Bronchial epithelial cell (primary cell): ENCODE results near the gene AXDND1.

DNA sequence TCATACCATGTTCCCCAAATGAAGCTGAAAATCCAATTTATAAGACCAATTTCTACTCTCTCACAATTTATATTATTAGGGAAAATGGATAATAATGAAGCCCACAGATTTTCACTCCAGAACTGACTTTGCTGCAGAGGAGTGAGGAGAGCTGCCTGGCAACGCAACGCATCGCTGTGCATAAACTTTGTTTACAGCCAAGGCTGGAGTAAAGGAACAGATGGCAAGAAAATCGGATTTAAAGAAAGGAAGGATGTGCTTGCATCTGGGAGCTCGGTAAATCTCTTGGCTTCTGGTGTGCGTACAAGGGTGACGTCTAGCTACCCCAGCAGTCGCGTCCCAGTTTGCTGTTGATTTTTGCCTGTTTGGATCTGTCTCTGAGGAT is 73.4 kb upstream of the RALGPS2 start:
- RRBS, 2 experiments = no CpG with 5 or more reads among the region's 9 CpGs

GRCh38 chr1:178962797-178963211 is 62.9 kb upstream of the FAM20B start:
- RRBS, 2 experiments = no CpG with 5 or more reads among the region's 5 CpGs

- RRBS, 2 experiments = no CpG with 5 or more reads among the region's 6 CpGs
These were observed 3.8 kb upstream of the FAM20B start for GRCh38 chr1:179021886-179022221.

DNA sequence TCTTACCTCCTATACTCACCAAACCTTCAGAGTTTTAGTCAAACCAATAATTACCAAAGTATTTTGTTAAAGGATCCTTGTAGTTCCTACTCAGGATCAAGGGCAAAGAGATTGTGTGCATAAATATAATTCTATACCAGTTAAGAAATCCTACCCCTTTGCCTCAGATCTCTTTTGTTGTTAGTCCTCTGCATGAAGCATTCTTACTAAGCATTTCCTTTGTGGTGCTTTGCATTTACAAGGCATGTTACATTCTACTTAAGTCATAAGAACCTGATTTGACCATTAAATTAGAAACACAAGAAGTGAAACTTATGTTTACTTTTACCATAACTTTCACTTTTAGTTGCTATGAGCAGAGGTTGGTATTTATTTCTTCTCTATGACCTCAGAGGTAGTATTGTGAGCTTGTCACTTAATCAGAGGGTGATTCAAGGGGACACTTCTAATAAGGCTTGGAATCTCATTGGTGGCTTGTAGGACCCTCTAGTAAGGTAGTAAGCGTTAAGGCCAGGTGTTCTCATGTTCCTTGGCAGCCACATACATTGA is 9.0 kb downstream of the FAM20B start:
- RRBS, 2 experiments = no CpG with 5 or more reads among the region's 1 CpG

DNA sequence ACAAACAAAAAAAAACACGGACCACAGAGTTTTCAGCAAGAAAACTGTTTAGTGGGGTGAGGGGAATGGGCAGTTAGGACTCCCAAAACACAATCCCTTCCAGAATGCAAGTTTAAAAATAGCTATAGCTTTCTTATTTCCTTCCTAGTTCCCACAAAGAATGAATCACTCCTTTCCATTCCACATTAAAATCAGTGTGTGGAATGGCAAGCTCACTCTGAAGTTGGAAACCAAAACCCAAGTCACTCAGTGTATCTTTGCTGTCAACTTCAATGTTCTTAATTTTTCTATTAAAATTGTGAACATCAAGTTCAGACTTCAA is 45.3 kb downstream of the TOR3A start:
- RRBS, 2 experiments = no CpG with 5 or more reads among the region's 1 CpG

DNA sequence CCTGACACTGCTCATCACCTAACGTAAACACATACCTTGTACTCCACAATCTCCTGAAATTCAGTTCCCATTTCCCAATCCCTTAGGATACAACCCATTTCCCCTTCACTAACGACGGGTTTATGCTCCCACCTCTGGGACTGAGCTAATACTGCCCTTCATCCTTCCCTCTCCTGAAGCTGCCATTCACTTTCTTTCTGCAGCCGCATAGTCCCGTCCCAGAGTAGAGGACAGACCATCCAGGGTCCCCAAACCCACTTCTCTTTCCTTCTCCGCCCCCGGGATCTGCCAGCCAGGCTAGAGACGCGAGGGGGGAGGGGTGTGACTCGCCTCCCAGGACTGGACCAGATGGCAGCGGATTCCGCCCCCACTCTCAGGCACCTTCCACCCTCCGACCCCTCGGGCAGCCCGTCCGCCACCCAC is 710 bp downstream of the ABL2 start:
- RRBS, 2 experiments = no CpG with 5 or more reads among the region's 16 CpGs

- RRBS, 2 experiments = under 1 to 2% methylated on average over 6 to 13 of the region's 62 CpGs
These were observed at the start of gene AXDND1 for GRCh38 chr1:179365546-179366837. TSS of gene AXDND1 (plus strand) at chr1:179365971.

GRCh38 chr1:179564513-179564954 is 11.2 kb downstream of the NPHS2 start:
- RRBS, 2 experiments = no CpG with 5 or more reads among the region's 2 CpGs

DNA sequence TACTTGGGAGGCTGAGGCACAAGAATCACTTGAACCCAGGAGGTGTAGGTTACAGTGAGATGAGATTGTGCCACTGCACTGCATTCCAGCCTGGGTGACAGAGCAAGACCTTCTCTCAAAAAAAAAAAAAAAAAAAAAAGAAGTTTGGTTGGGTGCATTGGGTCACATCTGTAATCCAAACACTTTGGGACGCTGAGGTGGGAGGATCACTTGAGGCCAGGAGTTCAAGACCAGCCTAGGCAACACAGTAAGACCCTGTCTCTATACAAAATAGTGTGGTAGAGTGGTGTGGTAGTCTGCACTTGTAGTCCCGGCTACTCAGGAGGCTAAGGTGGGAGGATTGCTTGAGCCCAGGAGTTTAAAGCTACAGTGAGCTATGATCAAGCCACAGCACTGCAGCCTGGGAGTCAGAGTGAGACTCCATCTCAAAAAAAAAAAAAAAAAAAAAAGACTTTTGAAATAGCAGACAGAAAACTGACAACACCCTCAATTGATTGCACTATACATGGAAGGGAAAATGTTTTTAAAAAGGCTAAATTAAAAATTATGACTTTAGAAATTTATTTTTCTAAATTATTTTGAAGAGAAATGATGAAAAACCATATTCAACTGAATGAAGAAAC is 34.1 kb downstream of the TOR1AIP2 start:
- RRBS, 2 experiments = no CpG with 5 or more reads among the region's 2 CpGs

DNA sequence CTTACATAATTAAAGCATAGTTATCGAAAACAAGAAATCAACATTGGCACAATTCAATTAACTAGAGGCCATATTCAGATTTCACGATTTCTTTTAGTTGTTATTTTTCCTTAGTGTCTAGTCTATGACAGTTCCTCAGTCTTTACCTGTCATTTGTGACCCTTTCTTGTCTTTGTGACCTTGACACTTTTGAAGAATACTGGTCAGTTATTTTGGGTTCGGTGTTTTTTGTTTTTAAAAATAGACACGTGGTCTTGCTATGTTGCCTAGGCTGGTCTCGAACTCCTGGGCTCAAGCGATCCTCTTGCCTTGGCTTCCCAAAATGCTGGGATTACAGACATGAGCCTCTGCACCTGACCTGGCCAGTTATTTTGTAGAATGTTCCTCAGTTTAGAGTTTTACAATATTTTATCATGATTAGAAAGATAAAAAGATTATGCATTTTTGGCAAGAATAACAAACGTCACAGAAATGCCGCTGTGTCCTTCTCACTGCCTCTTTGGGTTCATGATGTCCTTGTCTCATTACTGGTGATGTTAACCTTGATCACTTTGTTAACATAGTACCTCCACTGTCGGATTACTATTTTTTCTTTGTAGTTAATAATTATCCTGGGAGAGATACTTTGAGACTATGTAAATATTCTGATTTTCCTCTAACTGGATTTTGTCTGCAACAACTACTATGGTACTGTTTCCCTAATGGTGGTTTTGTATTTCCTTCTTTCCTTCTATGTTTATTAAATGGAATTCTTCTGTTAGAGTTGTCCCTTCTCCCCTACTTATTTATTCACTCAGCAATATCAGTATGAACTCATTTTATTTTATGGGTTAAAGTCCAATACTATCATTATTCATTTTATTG is 4.4 kb downstream of the TOR1AIP2 start:
- RRBS, 2 experiments = no CpG with 5 or more reads among the region's 9 CpGs

- RRBS, 2 experiments = no CpG with 5 or more reads among the region's 7 CpGs
These were observed 737 bp upstream of the TOR1AIP1 start for GRCh38 chr1:179881307-179881788.

DNA sequence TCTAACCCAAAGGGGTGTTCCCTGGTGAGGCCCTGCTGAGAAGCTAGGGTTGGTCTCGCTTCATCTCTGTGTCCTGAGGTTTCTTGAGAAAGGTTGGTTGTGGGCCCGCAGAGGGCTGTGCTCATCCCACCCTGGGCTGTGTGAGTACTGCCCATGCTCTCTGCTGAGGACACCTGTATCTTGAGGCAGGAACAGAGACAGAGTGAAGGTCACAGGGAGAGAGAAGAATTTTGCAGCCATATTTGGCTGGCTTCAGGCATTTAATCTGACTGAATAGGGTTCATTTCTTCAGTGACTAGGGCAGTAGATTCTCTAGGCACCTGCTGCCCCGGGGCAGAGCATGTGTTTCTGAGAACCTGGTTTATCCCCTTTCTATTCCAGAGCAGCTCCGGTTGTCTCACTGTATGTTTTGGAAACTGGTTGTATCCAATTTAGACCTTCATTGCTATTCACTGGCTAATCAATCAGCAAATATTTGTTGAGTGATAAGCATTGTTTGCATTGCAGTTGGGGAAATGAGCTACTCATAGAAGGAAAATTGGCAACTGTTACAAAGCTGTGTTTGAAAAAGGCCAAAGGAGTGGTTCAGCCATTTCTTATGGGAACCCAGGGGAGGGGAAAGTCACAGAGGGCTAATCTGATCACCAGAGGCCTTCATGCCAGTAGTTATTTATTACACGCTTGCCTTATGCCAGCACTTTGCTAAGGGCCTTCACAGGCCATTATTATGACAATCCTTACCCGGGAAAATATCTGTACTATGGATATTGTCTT is 2.8 kb downstream of the QSOX1 start:
- RRBS, 2 experiments = 0 to 10% methylated on average over 1 to 2 of the region's 6 CpGs

- RRBS, 2 experiments = no CpG with 5 or more reads among the region's 16 CpGs
These were observed 17.0 kb downstream of the QSOX1 start for GRCh38 chr1:180171436-180172323.

DNA sequence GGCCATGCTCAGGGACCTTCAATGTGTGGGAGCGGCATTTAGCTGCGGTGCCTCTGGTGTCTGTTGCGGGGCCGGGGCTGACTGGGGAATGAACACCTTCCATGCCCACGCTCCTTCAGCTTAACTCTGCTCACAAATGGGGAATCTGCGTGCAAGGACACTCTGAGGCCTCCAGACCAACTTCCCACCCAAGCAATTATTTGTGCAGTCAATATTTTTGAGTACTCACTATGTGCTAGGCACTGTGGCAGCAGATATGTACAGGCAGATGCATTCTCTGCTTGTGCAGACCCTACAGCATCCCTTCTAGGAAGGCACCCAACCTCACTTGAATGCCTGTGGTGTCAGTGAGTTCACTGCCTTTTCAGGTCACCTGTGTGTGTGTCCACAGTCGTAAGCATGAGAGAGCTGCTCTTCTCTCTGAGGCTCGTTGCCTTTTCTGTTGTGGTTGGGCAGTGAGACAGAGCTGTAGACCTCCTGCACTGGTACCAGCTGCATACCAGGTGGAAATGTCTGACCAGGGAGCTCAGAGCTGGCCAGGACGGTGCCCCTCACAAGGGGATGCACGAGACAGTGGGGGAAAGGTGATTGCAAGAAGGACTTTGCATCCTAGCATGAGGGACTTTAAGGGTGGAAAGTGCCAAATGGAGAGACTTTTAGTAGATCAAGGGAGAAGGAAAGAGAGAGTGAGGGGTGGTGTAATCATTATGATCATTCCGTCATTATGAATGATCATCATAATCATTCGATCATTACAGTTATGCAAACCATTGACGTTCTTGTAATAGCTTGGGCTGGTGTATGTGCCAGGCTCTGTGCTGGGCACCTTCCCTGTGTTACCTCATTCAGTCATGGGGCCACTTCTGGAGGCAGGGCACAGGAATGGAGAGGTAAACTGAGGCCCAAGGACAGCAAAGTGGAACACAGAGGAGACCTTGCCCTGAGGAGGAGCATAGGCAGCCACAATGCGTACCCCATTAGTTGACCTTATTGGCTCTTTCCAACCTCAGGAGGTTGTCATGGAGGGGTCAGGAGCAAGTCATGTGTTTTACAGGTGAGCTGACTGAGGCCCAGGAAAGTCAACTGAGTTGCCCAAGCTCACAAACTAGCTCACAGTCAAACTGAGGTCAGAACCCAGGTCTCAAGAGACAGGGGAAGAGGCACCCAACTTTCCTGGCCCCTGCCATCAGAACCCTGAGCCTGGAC is 29.9 kb downstream of the QSOX1 start:
- RRBS, 2 experiments = no CpG with 5 or more reads among the region's 14 CpGs

DNA sequence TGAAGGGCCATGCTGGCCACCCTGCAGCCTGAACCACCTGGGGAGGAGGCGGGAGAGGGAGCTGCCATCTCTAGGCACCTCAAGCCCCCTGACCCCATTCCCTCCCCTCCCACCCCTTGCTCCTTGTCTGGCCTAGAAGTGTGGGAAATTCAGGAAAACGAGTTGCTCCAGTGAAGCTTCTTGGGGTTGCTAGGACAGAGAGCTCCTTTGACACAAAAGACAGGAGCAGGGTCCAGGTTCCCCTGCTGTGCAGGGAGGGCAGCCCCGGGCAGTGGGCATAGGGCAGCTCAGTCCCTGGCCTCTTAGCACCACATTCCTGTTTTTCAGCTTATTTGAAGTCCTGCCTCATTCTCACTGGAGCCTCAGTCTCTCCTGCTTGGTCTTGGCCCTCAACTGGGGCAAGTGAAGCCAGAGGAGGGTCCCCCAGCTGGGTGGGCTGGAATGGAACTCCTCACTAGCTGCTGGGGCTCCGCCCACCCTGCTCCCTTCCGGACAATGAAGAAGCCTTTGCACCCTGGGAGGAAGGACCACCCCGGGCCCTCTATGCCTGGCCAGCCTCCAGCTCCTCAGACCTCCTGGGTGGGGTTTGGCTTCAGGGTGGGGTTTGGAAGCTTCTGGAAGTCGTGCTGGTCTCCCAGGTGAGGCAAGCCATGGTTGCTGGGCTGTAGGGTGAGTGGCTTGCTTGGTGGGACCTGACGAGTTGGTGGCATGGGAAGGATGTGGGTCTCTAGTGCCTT is 32.9 kb upstream of the LHX4 start:
- RRBS, 2 experiments = 62% methylated on average over 1 of the region's 8 CpGs; no CpG with 5 or more reads in 1 of the 2 experiments

DNA sequence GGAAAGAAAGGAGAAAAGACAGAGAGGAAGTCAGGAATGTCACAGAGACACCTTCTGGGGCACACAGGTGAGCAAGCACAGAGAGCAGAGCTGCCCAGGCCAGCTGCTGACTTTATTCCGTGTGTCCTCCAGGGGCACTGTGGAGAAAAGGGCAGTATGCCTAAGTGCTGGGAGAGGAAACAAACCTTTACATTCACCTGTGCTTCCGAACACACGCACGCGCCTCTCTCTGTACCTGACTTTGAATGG is 40.1 kb downstream of the LHX4 start:
- RRBS, 2 experiments = no CpG with 5 or more reads among the region's 5 CpGs

DNA sequence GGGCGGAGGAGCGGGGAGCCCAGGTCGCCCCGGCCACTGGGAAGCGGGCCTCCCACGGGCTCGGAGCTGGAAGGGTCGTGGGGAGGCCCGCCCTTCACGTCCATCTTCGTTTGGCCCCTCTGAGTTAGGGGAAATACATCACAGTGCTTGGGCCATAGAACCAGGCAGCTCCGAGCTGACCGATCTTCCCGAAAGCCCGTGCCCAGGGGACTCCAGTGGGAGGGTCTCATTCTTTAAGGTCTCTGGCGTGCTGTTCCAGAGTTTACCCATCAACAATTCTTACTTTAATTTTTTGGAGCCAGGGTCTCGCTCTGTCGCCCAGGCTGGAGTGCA is 617 bp downstream of the KIAA1614 start:
- RRBS, 2 experiments = 5 to 11% methylated on average over 4 of the region's 18 CpGs

DNA sequence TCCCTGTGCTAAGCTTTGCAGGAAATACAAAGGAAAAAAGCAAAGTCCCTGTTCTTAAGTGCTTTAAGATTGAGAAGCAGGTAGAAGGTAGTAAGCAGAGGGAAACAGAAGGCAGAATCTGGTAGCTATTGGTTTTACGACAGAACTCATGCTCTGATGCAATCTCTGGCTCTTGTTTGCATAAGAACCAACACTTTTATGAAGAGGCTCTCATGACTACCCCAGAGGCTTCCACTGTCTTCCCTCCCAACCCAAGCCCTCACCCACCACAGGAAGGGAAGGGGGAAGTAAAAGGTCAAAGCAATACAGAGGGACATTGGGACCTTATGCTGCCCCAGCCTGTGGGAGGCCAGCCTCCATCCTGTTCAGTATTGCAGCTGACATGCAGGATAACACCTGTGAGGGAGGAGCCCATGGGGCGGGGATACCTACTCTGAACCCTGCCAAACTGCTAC is 9.2 kb downstream of the MR1 start:
- RRBS, 2 experiments = no CpG with 5 or more reads among the region's 2 CpGs